NT2/D1 (cell line): Measurements from ENCODE around the gene PALLD.

DNA sequence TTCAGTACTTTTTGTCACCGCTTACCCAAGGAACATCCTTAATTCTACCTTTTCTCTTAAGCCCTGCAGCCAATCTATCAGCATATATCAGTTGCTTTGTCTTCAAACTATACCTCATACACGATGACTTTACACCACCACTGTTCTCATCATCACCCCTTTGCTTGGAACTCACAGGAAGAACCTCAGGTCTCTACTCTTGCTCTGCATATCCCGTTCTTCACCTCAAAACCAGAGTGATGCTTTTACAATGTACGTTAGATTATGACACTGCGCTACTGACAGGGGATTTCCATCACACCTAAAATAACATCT, 172.3 kb downstream of the TLL1 start:
- RRBS, 2 experiments, result no CpG with 5 or more reads among the region's 5 CpGs

DNA sequence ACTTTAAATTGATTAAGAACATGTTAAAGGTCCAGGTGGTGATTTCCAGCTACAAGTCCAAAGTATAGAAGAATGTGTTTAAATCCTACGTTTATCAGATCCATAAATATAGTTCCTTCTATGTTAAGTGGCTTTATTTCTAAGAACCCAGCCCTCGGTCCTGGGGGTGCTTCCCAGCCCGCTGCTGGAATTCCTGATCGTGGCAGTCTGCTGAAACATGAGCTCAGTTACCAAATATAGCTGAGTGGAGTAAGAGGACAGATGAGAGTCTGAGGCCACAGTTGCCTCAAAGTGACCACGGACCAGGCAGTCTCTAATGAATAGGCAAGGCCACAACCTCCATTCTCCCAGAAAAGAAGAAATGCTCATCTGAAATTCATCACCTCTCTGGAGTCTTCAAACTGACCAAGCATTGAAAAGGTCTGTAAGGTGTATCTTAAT, at the start of gene PALLD:
TSS of gene PALLD (plus strand) at position 278 of the 441 bp plus-strand sequence.
- RRBS, 2 experiments, result no CpG with 5 or more reads among the region's 5 CpGs

DNA sequence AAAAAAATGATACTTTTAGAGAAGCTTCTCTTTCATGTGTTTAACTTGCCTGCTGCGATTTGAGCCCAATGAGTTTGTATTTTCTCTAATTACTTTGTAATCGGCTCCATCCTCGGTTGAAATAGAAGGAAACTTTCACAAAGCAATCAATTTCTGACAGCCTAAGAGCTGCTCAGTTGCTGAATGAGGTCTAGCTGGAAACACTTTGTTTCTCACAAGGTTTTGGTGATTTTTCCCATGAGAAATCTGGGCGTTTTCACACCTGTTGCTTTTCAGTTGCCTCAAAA, 135.3 kb downstream of the PALLD start:
- RRBS, 2 experiments, result no CpG with 5 or more reads among the region's 4 CpGs

DNA sequence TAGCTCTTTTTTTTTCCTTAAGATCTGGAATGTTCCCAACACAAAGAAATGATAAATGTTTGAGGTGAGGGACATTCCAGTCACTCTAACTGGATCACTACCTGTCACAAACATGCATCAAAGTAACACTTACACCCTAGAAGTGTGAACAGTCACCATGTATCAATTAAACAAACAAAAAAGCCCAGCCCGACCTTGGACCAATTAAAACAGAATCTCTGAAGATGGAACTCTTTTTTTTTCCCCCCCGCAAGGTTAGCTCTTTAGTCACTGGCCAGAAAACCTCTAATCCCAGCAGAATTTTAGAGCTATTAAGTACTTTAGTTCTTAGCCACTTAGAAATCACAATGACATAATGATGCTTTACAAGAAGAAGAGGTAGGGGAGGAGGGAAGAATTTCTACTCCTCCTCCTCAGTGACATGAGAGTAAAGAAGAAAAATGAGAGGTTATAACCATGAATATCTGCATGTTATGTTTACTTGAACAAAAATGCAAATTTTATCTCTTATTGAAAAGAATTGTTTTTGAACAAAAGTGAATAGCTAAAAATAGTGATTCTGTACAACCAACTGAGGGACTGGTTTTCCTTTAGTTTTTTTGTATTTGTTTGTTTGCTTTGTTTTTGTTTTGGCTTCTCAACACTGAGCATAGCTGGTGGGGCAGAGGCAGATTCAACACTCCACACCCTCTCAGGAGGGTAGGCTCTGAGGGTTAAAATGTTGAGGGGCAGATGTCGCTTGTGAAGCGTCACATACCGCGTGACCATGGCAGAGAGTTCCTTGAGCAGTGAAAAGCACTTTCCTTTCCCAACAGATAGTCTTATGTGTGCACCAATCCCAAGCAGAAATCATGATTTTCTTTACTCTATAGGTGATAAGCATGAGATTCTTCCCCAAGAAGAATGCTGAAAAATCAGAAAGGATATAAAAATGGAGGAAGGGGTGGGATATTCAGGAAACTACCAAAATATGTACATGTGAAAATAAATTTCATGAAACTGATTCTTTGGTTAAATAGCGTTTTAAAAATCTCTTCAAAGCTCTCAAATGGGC, 154.8 kb downstream of the PALLD start:
- RRBS, 2 experiments, result no CpG with 5 or more reads among the region's 7 CpGs

GRCh38 chr4:168789848-168790318, 220.2 kb downstream of the CBR4 start:
- RRBS, 2 experiments, result no CpG with 5 or more reads among the region's 6 CpGs

- RRBS, 2 experiments, result no CpG with 5 or more reads among the region's 9 CpGs
These were observed 24.9 kb upstream of the CBR4 start for GRCh38 chr4:169034933-169035365.

- RRBS, 2 experiments, result no CpG with 5 or more reads among the region's 6 CpGs
These were observed 60.8 kb upstream of the CBR4 start for GRCh38 chr4:169070769-169071293.

DNA sequence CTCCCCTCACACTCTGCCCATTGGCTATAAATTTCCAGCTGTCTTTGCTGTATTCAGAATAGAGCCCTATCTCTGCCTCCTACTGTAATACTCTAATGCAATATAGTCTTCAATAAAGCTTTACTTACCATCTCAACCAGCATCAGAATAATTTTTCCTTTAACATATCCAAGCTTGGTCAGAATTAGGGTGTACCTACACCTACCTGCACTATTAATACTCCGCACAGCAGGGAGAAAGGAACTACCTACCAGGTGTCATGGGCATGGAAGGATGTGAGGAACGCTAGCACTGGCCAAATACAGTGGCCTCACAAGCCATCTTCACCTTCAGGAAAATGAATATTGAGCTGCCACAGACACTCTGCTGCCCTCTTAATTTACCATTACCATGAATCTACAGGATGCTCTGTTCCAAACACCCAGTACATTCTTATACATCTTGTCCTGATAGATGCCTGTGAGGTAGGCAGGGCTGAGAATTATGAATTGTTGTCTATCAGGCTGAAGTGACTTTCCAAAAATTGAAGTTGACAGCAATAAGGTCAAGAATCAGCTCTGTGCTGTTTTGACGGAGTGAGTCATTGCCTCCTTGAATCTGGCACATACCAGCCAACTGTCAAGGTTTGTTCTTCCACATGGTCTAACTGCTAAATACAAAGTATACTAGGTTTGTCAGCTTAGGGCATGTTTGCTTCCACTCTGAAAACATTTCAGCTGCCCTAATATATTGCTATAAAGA, 32.5 kb downstream of the SH3RF1 start:
- RRBS, 2 experiments, result no CpG with 5 or more reads among the region's 3 CpGs

DNA sequence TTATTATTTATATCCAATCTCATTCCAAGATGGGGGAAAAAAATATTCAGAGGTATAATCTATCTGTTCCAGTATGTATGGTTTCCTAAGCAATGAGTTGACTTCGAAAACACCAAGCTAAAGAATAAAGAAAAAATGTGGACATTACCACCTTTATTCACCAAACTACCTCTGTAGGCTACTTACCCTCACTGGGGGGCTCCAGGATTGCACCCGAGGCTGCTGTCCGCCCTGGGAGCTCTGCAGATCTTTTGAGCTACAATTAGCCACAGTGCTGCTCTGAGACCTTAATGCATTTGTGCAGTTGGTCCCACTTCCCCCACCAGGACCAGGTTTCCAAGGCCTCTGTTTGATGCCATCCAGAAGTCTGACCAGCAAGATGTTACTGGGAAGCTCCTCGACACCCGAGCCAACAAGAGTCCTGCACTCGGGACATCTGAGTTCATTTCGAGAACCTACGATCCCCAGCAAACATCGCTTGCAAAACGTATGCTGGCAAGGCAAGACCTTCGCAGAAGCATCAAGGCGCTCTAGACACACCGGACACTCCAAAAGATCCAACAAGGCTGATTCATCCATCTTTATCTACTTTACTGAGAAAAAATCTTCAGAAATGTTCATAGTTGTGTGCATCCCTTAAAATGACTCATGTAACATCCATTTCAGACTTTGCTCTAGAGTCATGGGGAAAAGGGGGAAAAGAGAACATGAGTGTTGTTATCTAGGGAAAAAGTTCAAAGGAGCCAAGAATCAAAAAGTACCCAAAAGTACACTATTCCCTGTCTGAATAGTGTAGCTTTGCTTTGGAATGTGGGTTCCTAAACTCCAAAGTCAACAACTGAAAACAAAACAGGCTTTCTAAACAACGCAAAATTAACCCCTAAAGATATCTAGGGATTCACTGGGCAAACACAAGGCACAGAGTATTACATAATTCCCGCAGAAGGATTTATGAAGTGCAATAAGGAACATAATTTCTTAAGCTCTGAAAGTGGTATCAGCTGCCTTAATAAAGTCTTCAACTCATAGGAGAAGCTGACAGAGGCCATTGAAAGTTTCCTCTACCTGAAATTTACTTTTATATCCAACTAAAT, 1.8 kb downstream of the SH3RF1 start:
- RRBS, 2 experiments, result no CpG with 5 or more reads among the region's 15 CpGs

- RRBS, 2 experiments, result no CpG with 5 or more reads among the region's 4 CpGs
These were observed 2.2 kb downstream of the CLCN3 start for GRCh38 chr4:169622619-169622882.

- RRBS, 2 experiments, result no CpG with 5 or more reads among the region's 6 CpGs
These were observed 110.6 kb downstream of the MFAP3L start for GRCh38 chr4:169915560-169915991.

- RRBS, 2 experiments, result no CpG with 5 or more reads among the region's 5 CpGs
These were observed 13.6 kb upstream of the MFAP3L start for GRCh38 chr4:170039864-170040186.

DNA sequence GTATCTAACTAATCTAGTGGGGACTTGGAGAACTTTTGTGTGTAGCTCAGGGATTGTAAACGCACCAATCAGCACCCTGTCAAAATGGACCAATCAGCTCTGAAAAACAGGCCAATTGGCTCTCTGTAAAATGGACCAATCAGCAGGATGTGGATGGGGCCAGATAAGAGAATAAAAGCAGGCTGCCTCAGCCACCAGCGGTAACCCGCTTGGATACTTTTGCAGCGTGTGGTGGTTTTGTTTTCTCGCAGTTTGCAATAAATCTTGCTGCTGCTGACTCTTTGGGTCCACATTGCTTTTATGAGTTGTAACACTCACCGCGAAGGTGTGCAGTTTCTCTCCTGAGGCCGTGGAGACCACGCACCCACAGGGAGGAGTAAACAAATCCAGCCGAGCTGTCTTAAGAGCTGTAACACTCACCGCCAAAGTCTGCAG, 2.2 kb upstream of the AADAT start:
- RRBS, 2 experiments, result no CpG with 5 or more reads among the region's 11 CpGs

DNA sequence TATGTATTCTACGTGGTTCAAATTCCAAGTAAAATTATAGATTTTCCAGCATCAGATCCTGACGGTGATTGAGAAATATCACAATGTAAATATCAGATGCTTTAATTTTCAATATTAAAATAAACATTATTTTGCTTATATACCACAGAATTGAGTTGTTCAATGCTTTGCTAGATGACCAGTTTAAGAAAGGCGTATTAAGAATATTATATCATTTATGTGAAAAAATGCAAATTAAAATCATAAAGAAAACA, 733.2 kb upstream of the GALNTL6 start:
- RRBS, 2 experiments, result no CpG with 5 or more reads among the region's 3 CpGs

GRCh38 chr4:173532606-173533021, 2.6 kb upstream of the HAND2 start:
- RRBS, 2 experiments, result no CpG with 5 or more reads among the region's 2 CpGs

DNA sequence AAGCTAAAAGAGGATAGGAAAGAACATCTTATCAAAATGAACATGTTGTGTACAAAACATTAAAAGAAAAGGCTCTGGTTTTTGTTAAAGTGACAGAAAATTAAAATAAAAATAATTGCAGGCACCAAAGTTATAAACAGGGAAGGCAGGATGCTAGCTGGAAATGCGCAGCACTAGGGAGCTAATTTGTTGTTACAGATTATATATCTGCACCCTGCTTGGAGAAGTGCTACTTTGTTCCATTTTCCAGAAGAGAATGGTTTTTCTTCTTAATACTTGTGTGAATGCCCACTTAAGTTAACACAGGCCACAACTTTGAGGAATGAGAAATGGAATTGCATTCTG, 6.3 kb upstream of the HAND2 start:
- RRBS, 2 experiments, result no CpG with 5 or more reads among the region's 1 CpG

DNA sequence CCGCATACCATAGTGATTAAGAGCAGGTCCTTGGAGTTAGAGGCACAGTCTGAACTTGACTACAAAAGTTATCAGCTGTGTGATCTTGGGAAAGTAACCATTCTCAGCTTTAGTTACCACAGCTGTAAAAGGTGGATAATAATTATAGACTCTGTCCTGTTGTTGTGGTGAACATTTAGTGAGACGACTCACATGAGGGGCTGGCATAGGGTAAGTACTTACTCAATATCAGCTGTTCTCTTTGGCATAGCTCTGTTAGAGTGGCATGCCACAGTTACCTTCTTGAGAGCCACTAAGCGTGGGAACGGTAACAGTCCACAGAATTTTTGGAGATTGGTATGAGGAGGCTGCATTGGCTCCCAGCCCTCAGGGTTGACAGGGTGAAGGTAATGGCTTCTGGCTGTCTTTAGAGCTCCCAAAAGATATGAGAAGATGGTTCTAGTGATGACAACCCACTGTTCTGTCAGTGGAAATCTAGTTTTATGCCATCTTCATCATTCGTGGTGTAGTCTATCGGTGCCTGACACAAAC, 13.3 kb upstream of the HAND2 start:
- RRBS, 2 experiments, result no CpG with 5 or more reads among the region's 6 CpGs

- RRBS, 2 experiments, result no CpG with 5 or more reads among the region's 7 CpGs
These were observed 216.4 kb upstream of the HAND2 start for GRCh38 chr4:173746413-173746812.

DNA sequence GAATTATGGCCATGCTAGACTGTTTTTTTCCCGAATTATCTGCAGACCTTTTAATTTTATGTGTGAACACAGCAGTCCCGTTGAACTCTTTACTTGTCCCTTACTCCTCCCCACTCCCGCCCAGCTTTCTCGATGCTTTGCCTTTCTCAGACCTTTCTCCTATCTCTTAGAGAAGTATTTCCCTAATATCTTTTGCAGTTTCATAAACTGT, 785 bp downstream of the CEP44 start:
- RRBS, 2 experiments, result no CpG with 5 or more reads among the region's 4 CpGs

DNA sequence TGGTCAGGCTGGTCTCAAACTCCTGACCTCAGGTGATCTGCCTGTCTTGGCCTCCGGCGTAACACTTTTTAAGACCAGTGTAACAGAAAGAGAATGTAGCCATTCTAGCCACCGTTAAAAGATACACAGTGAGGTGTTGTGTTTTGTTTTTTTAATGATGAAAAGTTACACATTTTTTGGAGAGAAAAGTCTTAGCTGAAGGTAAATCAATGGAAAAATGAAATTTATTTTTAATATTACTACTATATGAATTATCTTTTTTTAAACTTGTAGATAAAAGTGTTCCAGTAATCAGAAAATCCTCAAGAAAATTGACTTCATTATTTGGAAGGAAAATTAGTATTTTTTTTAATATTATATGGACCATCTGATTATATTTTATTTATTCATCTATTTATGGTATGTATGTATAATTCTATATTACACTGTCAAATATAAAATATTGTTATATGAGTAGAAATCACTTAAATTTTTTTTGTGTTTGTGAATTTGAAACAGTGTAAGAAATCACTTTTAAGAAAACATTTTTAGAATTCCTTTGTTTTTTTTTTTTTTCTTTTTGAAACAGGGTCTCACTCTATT, 34.6 kb downstream of the CEP44 start:
- RRBS, 2 experiments, result no CpG with 5 or more reads among the region's 3 CpGs